Type B pancreatic cell (in vitro differentiated cells): ENCODE results near the genes SPATA31D3 and UBQLN1.

DNA sequence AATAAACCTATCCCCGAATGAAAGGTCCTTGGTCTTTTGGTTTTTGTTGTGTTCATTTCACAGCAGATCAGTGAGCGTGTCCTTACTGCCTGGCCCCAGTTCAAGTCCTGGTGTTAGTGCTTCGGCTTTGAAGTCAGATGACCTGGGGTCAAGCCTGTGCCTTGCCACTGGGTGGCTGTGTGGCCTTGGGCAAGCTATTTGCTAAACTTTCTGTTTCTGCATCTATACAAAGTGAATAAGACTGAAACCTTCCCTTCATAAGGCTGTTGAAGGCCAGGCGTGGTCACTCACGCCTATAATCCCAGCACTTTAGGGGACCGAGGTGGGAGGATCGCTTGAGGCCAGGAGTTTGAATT, 94.6 kb upstream of the SPATA31D4 start:
- PRO-cap, result no peak

GRCh38 chr9:81877082-81877338, 51.2 kb upstream of the SPATA31D4 start:
- PRO-cap, result no peak

DNA sequence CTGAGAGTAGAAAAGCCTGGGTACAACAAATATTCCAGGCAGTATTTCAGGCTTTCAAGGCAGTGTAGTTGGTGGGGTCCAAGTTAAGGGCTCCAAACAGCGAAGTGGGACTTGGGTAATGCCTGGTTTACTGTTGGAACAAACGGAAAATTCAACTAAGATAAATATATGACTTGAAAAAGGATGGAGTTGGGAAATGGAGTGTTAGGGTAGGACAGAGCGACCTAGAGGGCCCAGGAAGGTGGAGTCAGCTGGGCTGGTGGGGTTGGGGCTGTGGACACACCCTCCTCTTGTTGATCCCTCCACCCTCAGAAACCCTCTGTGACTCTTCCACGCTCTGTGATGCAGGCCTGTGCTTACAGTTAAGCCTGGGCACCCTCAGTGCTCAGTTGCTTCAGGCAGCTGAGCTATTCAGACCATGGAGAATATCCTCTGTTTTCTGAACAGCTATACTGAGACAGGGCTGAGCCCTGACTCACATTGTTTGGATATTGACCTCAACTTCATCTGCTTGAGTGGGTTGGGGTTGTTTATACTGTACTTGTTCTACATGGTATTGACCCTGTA, at the start of gene SPATA31D3:
Gene SPATA31D3 (plus strand): TSS at position 333 of the 567 bp plus-strand sequence.
- PRO-cap, result no peak

GRCh38 chr9:82098848-82099130, 110.2 kb downstream of the SPATA31D1 start:
- PRO-cap, result no peak

GRCh38 chr9:83056230-83056508, 6.8 kb downstream of the RASEF start:
- PRO-cap, result no peak

DNA sequence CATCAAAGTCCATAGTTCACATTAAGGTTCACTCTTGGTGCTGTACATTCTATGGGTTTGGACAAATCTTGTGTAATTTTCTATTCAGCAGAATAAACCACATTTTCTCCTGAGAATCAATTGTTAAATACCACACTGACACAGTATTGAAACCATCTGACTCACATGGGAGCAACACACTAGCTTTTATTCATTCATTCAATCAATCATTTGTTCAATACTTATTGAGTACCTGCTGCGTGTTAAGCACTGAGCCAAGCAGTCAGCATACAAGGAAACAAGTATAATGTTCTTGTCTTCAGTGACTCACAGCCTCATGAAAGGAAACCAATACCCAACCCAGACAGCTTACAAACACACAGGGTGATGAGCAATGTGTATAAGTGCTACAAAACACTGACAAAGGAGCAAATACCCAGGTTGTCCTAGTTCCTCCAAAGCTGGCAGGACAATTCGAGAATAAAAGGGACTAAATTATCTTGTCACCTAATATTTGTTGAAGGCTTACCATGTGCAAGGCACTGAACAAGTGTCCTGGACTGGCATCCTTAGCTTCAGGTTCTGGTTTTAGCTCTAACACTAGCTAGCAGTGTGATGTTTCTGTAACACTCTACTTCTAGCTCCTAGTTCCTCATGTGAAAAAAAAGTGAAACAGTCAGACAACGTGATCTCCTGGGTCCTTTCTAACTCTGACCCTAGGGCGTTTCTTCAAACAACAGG, 67.6 kb upstream of the RASEF start:
- PRO-cap, result no peak

DNA sequence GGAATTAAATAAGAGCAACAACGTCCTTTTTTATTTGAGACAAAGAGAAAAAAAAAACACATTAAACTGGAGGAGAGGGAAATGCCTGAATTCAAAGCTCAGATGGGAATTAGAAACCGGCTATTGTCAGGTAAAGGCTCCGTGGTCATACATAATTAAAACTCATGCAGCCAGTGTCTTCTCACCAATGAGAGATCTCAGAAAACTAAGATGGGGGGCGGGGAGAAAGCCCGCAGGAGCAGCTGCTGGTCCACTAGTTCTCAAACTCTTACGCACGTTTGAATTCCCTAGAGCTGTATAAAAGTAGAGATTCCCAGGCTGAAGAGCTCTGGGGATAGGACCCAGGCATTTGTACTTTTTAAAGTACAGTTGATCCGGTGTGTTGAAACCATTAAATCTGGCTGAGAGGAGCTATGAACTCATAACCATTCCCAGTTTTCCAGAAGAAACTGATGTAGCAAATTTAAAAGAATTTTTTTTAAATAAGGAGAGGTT, 68.5 kb downstream of the FRMD3 start:
- PRO-cap, result no peak

DNA sequence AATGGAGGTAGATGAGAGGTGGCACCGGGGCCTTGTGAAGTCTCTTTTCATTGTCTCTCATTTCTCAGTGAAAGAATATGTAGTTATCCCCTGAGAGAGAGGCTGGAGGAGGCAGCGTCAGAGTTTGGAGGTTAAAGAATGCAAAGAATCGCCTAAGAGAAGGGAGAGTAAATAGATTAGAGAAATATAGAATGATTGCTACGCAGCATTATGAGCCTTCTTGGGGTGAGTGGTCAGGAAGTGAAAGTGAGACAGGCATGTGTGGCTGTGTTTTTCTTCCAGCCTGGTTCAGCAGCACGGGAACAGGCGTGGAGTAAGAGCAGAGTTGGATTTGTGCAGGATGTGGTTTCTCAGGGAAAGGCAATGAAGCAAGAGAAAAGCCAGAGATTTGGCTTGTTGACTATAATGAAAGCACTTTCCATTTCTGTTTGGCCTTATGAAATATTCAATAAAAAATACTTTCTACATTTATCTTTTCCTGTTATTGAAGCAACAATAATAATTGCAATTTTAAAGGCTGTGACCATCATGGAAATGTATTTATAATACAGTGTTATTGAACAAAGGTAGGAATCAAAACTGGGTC, 34.3 kb upstream of the FRMD3 start:
- PRO-cap, result no peak

DNA sequence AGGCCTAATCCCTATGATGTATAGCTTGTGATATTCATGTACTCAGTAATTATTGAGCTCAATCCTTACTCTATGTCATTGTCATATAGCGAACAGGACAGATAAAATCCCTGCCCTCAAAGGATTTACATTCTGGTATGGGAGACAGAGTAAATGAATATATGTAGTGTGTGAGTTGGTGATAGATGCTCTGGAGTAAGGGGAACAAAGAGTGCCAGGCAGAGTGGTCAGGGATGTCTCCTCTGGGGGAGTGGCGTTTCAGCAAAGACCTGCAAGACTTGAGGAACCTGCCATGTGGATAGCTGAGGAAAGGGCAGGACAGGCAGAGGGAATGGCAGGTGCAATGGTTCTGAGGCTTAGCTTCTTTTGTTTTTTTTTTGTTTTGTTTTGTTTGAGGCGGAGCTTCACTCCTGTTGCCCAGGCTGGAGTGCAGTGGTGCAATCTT, 1.4 kb downstream of the IDNK start:
- PRO-cap, result no peak

DNA sequence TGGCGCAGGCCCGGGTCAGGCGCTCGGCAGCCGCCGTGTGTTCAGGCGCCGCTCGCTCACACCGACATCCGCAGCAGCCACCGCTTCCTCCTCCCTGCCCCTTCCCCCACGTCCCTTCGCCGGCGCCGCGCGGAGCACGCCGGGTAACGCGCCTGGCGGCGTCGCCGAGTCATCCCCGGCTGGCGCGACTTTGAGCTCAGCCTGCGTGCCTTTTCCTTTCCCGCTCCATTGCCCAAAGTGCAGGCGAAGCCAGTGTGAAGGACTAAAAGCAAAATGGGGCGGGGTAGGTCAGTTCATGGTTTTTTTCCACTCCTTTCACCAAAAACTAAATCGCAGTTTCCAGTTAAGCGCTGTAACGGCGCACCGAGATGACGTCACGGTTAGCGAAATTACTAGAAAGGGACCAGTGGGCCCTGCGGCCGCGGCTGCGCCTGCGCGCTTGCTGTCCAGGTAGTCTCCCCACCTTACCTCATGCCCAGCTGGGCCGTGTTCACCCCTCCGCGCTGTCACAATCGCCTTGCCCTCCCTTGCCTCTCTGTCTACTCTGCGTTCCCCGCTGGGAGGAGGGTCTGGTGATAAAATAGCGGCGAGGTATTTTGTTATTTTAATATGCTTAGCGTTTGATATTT, at the start of gene UBQLN1:
Gene UBQLN1 (minus strand): TSS at position 96 of the 629 bp plus-strand sequence.
- PRO-cap, result bidirectional peak, plus-strand start at position 472 of the sequence, minus-strand start at position 96 of the sequence

- PRO-cap, result no peak
Observed at GRCh38 chr9:83973169-83973864, 6.7 kb downstream of the HNRNPK start.

- PRO-cap, result no peak
Observed at GRCh38 chr9:84170209-84171298, 170.0 kb downstream of the SLC28A3 start.

DNA sequence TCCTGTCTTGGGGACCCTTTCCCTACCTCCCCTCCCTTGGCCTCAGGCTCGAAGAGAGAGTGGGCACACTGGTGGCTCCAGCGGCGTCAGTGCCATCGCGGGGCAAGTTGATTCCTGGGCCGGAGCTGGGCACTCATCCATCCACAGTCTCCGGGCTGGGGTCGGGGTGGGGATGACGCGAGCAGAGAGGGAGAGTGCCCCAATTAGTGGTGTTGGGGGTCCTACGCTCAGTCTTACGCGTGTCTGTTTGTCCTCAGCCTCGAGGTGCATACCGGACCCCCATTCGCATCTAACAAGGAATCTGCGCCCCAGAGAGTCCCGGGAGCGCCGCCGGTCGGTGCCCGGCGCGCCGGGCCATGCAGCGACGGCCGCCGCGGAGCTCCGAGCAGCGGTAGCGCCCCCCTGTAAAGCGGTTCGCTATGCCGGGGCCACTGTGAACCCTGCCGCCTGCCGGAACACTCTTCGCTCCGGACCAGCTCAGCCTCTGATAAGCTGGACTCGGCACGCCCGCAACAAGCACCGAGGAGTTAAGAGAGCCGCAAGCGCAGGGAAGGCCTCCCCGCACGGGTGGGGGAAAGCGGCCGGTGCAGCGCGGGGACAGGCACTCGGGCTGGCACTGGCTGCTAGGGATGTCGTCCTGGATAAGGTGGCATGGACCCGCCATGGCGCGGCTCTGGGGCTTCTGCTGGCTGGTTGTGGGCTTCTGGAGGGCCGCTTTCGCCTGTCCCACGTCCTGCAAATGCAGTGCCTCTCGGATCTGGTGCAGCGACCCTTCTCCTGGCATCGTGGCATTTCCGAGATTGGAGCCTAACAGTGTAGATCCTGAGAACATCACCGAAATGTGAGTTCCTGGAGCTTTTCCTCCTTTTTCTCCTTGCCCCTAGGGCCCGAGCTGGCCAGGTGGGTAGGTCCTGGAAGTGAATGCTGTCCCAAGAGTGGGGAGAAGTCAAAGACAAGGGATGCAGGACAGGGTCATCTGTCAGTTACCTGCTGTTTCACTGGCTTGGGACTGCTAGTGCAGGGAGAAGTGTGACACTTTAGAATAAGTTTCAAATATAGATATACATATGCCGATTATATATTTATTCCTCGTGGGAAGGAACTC, 943 bp downstream of the NTRK2 start:
- PRO-cap, result no peak

DNA sequence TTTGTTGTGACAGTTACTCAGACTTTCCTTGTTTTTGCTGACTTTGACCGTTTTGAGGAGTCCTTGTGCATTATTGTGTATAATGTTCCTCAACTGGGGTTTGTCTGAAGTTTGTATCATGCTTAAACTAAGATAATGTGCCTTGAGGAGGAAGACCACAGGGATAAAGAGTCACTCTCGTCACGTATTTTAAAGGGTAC, 377.0 kb downstream of the NTRK2 start:
- PRO-cap, result no peak

GRCh38 chr9:85743512-85743943, 1.8 kb upstream of the AGTPBP1 start:
- PRO-cap, result no peak

GRCh38 chr9:86040616-86041033, 58.7 kb downstream of the GOLM1 start:
- PRO-cap, result no peak

DNA sequence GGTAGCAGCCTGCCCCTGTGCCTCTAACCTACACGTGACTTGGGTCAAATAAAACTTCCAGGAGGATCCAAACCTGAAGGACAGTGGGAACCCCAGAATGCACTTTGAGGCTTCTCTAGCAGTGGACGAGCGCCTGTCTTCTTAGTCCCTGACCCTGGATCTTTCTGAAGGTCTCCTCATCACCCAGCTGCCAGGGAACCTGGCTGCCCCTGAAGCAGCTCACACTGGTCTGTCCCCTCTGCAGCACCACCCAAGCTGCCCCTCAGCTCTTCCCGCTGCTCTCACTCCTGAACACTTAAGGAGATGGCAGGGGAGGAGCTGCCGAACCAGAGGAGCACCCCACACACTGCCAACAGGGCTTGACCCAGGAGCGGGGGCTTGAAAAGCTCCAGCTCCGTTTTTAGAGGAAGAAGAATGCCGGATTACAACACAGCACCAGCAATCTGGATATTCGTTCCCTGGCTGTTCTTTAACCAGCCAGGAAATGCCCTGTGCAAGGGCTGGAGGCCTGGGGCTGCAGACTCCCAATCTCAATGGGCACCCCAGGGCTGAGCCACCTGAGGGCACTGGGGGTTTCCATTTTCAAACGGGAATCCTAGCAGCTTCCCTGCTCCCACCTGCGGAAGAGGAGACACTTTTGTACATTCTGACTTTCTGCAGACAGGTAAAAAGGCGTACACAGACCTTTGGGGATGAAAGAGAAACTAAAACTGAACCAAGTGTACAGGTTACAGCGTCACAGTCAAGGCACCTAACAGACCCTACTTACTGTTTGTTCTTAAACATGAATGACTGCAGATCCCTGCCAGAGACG, 36.4 kb downstream of the GOLM1 start:
- PRO-cap, result no peak

DNA sequence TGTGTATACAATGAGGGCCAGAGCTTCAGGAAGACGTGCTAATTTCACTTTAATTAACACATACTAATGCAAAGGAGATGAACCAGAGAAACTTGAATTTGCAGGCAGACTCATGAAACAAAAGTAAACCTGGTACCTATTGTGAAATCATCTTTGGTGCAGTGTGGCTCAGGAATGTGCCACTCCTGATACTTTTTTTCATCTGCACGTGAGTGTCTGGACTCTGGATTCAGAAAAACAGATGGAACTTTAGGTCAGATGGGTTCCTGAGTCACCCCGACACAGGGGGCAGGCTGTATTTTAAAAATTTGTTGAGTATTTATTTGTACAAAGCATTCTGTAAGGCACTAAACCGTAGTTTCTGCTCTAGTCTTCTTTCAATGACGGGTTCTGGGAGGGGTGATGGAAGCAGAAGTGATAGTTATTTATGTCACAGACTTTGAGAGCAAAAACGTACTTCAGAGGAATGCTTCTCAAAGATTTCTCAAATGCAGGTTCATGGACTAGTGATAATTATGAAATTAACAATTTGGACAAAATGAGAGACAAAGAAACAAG, 52.2 kb upstream of the TUT7 start:
- PRO-cap, result no peak

- PRO-cap, result no peak
Observed at GRCh38 chr9:87410537-87411400, 86.9 kb upstream of the DAPK1 start.

DNA sequence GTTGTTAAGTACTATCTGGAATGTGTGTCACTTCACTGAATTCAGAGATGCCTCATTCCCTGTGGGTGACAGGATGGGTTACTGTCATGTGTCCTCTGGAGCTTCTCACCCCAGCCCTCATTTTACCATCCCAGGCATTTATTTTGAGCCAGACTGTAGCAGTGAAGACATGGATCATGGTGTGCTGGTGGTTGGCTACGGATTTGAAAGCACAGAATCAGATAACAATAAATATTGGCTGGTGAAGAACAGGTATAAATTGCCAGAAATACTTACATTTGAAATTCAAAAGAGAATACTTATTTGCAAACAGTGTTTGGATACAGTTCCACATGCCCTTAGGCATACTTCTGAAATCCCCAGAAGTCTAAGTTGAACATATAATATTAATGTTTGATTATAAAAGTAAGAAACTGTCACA, 4.3 kb downstream of the CTSL start:
- PRO-cap, result no peak